Epithelial cell of esophagus (primary cell): ENCODE results near the gene TLNRD1.

GRCh38 chr15:78807926-78808180, 3.4 kb downstream of the ADAMTS7 start:
- RRBS = no CpG with 5 or more reads among the region's 2 CpGs

GRCh38 chr15:78830431-78831059, 19.3 kb upstream of the ADAMTS7 start:
- RRBS = 40% methylated on average over 10 of the region's 39 CpGs

DNA sequence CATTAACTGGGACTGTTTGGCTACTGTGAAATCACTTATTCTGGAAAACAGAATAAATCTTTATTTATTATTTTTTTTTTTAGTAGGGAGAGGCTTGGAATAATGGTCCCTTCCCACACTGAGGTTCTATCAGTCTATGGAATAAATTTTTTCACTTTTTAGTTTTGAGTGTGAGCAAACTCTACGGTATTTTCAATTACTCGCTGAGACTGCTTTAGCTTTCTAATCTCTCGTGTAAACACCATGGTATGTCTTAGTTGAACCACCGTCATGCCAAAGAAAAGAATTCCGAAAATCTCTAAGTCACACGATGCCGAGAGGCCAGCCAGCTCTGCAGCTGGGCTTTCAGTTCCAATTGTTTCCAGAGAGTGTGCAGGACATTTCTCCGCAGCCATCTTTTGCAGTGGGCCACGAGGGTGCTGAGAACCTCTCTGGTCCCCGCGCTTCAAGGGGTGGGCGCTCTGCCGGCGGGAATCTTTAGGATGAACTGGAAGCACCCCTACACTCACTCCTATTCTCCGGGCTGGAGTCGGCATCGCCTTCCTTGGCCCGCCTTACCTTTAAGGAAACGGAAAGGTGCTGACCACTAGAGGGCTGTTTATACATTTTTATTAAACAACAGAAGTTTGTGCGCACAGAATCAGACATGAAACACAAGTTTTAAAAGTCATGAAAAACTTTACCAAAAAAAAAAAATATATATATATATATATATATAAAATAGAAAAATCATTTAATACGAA, 12.8 kb upstream of the MORF4L1 start:
- RRBS = 0% methylated on average over 1 of the region's 21 CpGs

DNA sequence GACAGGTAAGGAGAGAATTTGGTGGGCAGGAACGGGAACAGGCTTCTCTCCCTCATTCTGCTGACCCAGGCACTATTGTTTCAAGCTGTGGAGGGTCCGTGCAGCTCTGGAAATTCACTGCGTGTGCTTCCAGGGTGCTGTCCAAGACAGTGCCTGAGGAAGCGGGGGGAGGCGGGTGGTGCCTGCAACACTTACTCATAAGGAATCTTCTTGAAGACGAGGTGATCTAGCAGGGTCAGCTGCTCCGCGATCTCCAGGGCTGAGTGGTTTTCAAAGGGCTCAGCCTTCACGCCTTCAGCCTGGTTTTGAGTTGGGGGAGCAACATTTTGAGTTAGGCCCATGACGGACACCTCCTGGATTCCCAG, 46.6 kb upstream of the CTSH start:
- RRBS = no CpG with 5 or more reads among the region's 10 CpGs

- RRBS = 98% methylated on average over 4 of the region's 12 CpGs
These were observed 21.4 kb upstream of the MTHFS start for GRCh38 chr15:79918077-79918808.

- RRBS = no CpG with 5 or more reads among the region's 4 CpGs
These were observed 14.5 kb downstream of the BCL2A1 start for GRCh38 chr15:79956481-79956961.

DNA sequence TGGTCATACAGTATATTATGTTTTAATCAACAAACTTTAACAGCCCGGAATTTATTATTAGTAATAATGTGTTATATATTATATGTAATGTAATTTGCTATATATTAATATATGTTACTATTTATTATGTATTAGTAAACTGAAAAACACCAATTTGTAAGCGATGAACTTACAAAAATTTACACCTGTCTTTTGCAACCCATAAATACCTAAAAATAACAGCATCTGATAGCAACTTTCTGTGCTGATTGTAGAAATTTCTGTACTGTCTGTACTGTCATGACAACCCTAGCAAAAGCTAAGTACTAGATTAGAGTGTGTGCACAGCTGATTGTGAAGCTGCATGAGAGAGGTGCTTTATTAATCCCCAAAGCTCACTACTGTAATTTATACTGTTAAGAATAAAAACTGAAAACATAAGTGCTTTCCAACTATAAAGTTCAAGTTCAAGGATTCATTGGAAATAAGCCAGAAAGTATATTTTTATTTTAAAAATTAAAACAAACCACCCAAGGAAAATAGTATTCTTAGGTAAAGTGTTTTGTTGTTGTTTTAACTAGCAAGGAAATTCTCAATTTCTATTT, 828 bp downstream of the BCL2A1 start:
- RRBS = no CpG with 5 or more reads among the region's 2 CpGs

DNA sequence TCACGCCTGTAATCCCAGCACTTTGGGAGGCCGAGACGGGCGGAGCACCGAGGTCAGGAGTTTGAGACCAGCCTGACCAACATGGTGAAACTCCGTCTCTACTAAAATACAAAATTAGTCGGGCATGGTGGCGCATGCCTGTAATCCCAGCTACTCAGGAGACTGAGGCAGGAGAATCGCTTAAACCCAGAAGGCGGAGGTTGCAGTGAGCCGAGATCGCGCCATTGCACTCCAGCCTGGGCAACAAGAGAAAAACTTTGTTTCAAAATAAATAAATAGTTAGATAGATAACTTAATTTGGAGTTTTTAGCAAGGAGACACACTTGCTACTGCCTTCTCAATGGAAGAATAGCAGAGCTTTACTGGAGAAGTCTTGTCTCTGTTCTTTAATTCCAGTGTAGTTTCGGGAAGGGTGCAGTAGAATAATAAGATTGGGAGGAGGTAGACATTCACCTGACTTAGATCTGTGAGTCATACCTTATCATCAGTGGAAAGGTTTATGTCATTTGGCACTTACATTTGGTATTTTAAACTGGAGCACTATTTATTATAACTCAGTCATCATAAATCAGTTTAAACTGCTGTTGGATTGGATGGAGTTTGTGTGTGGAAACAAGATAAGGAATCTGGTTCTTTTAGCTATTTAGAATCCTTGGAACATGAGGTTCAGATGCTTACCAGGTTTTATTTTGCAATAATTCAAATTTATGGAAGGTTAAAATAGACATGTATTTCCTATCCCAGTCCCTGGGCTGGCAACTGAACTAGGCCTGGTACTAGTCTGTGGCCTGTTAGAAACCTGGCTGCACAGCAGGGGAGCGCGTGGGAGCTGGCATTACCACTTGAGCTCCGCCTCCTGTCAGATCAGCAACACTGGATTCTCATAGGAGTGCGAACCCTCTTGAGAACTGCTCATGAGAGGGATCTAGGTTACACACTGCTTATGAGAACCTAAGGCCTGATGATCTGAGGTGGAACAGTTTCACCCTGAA, 34.3 kb downstream of the ZFAND6 start:
- RRBS = no CpG with 5 or more reads among the region's 18 CpGs

- RRBS = no CpG with 5 or more reads among the region's 22 CpGs
These were observed 2.8 kb downstream of the FAH start for GRCh38 chr15:80155274-80156390.

GRCh38 chr15:80251374-80251998, 527 bp downstream of the CTXND1 start:
- RRBS = 2% methylated on average over 20 of the region's 59 CpGs

- RRBS = 93% methylated on average over 6 of the region's 14 CpGs
These were observed 46.7 kb downstream of the ARNT2 start for GRCh38 chr15:80450857-80451402.

DNA sequence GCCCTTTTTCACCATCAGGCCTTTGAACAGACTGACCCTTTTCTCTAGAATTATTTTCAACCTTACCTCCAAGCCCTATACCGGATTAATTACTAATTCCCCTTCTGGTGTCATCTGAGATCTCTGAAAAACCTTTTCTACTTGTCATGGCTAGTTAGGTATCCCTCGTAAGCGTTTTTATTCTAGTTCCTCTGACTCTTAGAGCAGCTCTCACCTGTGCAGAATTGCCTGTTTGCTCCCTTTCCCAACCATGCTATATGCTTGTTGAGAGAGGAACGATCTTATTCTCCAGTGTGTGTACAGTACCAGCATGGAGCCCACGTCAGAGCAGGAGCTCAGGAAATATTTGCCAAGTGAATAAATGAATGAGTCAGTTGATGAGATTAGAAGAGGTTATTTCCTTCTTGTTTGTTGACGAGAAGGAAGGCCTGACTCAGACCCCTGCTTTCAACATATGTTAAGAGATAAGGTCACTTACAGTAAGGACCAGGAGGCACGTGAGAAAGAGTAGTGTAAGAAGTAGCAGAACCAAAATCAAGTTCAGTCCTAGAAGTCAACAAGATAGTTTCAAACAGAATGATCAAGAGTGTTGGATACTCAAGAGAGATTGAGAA, 106.4 kb upstream of the ABHD17C start:
- RRBS = 8% methylated on average over 1 of the region's 7 CpGs

GRCh38 chr15:80679790-80680404, 15.2 kb upstream of the ABHD17C start:
- RRBS = no CpG with 5 or more reads among the region's 3 CpGs

DNA sequence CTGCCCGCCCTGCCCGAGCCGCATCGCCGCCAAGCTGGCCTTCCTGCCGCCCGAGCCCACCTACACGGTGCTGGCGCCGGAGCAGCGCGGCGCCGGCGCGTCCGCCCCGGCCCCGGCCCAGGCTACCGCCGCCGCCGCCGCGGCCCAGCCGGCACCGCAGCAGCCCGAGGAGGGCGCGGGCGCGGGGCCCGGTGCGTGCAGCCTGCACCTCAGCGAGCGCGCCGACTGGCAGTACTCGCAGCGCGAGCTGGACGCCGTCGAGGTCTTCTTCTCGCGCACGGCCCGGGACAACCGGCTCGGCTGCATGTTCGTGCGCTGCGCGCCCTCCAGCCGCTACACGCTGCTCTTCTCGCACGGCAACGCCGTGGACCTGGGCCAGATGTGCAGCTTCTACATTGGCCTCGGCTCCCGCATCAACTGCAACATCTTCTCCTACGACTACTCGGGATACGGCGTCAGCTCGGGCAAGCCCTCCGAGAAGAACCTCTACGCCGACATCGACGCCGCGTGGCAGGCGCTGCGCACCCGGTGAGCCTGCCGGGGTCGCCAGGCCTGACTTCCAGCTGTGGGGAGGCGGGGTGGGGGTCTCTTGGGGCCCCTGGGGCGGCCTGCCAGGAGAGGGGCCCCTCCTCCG, 499 bp downstream of the ABHD17C start:
- RRBS = 1% methylated on average over 31 of the region's 82 CpGs

GRCh38 chr15:80705425-80706012, 10.4 kb downstream of the ABHD17C start:
- RRBS = no CpG with 5 or more reads among the region's 1 CpG

DNA sequence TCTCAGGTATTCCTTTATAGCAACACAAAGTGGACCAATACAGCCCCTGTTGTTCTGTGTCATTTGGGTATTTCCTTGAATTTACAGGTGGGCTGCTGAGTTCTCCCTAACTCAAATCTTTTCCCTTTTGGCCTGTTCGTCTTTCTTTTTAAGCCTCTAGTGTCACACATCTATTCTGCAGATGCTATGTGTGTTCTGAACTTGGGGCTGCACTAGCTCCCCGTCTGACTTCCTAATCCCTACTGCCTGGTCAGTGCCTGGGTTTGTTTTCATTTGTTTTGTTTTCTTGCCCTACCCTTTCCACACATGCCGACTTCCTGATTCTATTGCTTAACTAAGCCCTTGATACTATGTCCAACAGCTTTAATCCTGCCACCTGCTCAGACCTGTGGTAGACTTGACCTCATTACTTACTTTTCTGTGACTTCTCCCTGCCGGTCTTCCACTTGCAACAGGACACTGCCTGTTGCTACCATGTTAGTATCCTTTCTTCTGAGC, 39.4 kb upstream of the CEMIP start:
- RRBS = no CpG with 5 or more reads among the region's 4 CpGs

- RRBS = 3% methylated on average over 23 of the region's 66 CpGs
These were observed at the start of gene TLNRD1 for GRCh38 chr15:81000726-81001256. Gene TLNRD1 (plus strand): TSS chr15:81000923.

GRCh38 chr15:81005717-81006317, 5.1 kb downstream of the TLNRD1 start:
- RRBS = no CpG with 5 or more reads among the region's 3 CpGs

GRCh38 chr15:81164368-81164650, 30.2 kb downstream of the CFAP161 start:
- RRBS = no CpG with 5 or more reads among the region's 1 CpG

DNA sequence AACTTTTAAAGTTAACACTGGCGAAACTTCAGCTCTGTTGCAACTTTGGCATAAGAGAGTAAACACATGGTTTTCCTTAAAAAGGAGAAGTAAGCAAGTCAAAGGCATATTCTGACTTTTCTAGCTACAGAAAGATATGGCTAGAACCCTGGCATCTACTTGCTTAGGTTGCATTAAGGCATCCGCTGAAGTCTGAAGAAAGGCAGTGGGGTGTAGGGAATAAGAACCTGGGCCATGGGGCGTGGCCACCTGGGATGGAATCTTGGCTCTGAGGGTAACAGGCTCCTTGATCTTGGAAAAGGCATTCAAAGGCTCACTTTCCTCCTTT, 13.2 kb upstream of the IL16 start:
- RRBS = no CpG with 5 or more reads among the region's 3 CpGs